Tibial artery (tissue), 1 donor: ENCODE measurements around the genes IL10RB and C21orf140.

- PRO-cap: no peak
Observed at GRCh38 chr21:32457321-32457949, 44.9 kb downstream of the EVA1C start.

DNA sequence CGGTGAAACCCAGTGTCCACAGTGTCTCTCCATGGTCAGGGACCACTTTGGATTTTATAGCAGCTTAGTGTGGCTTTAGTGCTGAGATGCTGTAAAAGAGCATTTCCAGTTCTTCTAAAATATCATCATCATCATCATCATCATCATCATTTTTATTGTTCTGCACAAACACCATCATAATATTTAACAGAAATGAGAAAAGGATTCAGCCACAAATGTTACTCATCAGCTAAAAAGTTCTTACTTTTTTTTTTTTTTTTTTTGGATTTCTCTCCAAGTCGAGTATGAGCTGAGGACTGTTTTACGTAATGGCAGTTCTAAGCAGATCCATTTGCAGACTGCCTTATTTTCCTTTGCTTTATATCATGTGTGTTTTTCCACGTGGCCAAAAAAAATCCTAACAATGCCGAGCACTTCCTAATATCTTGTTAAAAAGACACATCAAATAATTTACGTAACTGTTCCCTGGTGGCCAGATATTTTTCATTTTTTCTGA is 62.8 kb downstream of the EVA1C start:
- PRO-cap: no peak

GRCh38 chr21:32514496-32515344 is 70.6 kb downstream of the TCP10L start:
- PRO-cap: no peak

DNA sequence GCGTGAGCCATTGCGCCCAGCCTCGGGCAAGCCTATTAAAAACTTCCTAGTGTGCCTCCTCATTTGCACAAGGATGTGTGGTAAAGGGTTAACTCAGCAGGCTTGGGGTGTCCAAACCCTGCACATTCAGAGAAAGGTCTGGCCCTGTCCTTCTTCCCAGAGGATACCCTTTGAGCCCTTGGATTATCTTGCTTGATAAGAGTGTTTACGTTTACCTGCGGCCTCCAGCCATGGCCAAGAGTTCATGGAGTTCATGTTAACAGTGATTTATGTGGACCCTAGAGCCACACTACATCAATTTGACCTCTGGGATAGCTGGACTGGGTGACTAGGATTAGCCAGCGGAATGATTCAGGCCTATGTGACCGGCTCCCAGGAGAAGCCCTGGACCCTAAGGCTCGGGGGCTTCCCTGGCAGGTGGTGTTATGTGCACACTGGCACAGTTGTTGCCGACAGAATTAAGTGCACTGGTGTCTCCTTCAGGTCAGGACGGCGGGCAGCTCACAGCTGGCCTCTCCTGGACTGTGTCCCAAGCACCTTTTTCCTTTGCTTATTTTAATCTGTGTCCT is 7.7 kb upstream of the TCP10L start:
- PRO-cap: no peak

- PRO-cap: no peak
Observed at GRCh38 chr21:32726500-32727035, 1.2 kb downstream of the SYNJ1 start.

- PRO-cap: no peak
Observed at GRCh38 chr21:33078794-33079355, 8.9 kb downstream of the OLIG1 start.

DNA sequence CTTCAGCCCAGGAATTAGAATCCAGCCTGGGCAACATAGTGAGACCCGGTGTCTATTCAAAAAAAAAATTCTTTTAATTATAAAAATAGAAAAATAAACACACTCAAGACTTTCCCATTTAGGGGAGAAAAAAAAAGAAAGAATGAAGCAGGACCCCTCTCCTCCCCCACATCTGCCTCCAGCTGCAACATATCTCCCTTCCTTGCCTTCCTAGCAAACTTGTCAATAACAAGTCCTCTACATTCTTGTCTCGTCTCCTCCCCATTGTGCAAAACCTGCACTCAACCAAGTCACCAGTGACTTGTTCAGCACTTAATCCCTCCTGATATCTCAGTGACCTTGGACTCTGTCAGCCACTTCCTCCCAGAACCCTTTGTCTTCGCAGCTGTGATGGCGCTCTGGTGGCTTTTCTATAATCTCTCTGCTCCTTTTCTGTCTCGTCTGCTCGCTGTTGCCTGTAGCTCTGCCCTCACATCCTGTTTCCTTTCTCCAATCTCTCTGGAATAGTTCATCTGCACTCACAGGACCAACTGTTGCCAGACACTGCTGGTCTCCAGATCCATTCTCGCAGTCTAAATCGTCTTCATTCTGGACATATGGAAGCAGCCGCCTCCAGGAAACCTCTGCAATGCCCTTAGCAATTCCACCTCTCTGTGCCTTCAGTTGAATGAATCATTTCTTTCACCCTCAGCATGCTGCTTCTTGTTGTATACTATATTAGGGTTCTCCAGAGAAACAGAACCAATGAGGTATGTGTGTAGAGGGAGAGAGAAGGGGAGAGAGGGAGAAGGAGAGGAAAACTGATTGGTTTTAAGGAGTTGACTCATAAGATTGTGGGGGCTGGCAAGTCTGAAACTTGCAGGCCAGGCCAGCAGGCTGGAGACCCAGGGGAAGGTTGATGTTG is 17.5 kb upstream of the IFNAR2 start:
- PRO-cap: no peak

DNA sequence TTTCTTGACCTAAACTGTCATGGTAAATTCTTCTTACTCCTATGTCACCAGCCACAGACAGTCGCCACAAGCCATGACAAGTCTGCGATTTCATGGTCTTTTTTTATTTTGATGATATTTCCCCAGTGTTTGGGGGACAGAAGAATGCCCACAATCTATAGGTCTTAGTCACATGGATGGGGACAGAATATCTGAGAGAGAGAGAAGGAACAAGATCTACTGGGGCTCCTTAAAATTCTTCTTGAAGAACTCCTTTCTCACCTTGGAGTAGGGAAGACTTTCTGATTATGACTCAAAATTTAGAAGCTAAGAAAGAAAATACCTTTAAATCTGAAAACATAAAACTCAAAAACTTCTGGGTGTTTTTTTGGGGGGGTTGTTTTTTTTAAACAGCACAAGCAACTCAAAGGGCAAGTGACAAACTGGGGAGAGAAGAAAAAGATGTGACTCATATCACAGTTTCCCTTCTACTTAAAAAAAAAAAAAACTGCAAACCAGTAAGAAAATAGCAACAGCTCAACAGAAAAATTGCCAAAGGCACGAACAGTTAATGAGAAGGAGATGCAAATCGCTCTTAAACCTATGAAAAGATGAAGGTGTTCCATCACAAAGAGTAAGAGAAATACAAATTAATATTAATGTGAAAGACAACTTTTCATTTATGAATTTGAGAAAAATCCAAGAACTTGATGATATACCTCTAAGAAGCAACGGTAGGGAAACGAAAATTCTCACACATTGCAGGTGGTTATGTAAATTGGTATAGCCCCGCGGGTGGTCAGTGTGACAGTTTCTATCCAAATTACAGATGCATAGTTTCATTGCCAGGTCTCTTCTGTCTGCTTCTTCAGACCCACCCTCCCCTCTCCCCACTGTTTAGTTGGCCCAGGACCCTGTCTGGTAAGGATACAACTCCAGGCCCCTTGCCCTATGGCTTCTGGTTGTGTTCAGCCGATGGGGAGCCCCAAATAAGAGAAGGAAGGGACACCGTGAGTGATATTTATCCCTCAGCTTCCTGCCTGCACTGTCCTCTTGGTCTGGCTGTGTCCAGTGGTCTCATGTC is 8.9 kb downstream of the IFNAR2 start:
- PRO-cap: no peak

DNA sequence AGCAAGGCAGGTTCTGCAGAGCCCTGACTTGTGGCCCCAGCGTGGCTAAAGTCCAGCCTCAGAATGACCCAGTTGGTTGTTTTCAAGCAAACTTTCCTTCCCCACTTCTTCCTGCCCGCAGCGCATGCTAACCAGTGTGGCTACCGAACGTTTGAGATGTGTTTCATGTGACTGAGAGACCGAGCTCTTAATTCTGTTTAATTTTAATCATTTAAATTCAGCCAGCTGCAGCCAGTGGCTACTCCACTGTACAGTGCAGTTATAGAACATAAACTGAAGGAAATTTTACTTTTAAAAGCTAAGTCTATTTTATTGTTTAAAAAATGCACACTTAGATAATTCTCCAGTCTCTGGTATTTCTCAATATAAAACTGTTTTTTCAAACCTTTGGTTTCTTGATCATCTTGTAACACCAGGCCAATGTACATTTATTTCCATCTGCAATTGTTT is 6.0 kb upstream of the IL10RB start:
- PRO-cap: no peak

GRCh38 chr21:33265601-33266516 is at the start of gene IL10RB:
Gene IL10RB (plus strand): TSS chr21:33266367.
- PRO-cap: unidirectional peak, minus-strand start at chr21:33265760; bidirectional peak, plus-strand start at chr21:33266409, minus-strand start at chr21:33266261

GRCh38 chr21:33286746-33287540 is 20.8 kb downstream of the IL10RB start:
- PRO-cap: no peak

- PRO-cap: no peak
Observed at GRCh38 chr21:33373956-33374976, 28.9 kb upstream of the IFNGR2 start.

GRCh38 chr21:33421998-33422509 is 18.8 kb downstream of the IFNGR2 start:
- PRO-cap: no peak

DNA sequence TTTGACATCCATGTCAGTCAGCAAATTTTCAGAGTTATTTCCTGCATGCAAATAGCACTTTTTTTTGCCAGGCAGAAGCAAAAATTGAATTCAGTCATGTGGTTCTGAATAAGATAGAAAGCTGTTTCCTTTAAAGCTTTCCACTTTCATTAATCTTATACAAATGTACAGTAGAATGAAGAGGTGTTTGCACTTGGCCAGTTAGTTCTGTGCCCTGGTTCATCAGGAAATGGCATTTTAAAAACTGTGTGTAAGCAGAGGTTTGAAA is 104.1 kb downstream of the ATP5PO start:
- PRO-cap: no peak

- PRO-cap: no peak
Observed at GRCh38 chr21:33936234-33936959, 20.8 kb upstream of the ATP5PO start.

GRCh38 chr21:33951602-33952272 is 36.1 kb upstream of the ATP5PO start:
- PRO-cap: bidirectional peak, plus-strand start at chr21:33952014, minus-strand start at chr21:33951875

DNA sequence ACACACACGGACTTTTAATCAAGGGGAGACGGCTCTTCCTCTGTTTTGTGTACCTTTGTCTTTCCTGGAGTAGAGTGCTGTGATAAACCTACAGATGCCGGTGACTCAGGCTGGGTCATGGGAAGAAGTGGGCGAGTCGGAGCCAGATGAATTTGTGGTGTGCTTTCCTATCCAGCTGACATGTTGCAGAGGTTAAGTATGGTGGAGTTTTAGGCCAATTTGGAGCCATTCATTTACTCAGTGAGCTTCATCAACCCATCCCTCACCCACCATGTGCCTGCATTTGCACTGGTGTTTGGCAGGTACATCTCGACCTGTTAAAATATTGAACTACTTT is 35.8 kb upstream of the MRPS6 start:
- PRO-cap: no peak

- PRO-cap: no peak
Observed at GRCh38 chr21:34401014-34401450, at the start of gene C21orf140. Gene C21orf140 (minus strand): TSS chr21:34401072.

GRCh38 chr21:34510386-34511217 is 1.4 kb downstream of the KCNE1 start:
- PRO-cap: no peak

- PRO-cap: no peak
Observed at GRCh38 chr21:34527796-34528562, 16.0 kb upstream of the KCNE1 start.